Mesenchymal stem cell of adipose (primary cell): ENCODE measurements around the genes GOLGA2 and DYNC2I2.

DNA sequence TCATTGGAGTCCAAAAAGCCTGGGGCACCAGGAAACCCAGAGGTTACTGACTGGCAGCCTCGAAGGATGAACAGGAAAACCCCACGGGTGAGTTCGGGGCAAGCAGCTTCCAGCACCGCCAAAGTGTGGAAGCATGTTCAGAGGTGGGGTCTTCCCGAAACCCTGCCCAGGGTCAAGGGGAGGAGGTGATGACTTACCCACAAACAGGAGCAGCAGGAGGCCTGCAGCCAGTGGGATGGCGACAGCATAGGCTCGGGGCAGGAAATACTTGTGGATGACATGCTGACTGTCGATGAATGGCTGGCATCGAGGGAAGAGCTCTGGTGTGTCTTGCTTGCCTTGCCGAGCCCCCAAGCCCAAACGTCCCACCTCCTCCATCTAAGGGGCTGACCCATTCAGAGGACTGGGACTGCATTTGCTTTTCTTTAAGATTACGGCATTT lies 1.3 kb downstream of the DPM2 start:
- CAGE, long polyA plus RNA = no peak

- CAGE, long polyA plus RNA = no peak
These were observed 17.7 kb upstream of the DPM2 start for GRCh38 chr9:127955175-127955841.

DNA sequence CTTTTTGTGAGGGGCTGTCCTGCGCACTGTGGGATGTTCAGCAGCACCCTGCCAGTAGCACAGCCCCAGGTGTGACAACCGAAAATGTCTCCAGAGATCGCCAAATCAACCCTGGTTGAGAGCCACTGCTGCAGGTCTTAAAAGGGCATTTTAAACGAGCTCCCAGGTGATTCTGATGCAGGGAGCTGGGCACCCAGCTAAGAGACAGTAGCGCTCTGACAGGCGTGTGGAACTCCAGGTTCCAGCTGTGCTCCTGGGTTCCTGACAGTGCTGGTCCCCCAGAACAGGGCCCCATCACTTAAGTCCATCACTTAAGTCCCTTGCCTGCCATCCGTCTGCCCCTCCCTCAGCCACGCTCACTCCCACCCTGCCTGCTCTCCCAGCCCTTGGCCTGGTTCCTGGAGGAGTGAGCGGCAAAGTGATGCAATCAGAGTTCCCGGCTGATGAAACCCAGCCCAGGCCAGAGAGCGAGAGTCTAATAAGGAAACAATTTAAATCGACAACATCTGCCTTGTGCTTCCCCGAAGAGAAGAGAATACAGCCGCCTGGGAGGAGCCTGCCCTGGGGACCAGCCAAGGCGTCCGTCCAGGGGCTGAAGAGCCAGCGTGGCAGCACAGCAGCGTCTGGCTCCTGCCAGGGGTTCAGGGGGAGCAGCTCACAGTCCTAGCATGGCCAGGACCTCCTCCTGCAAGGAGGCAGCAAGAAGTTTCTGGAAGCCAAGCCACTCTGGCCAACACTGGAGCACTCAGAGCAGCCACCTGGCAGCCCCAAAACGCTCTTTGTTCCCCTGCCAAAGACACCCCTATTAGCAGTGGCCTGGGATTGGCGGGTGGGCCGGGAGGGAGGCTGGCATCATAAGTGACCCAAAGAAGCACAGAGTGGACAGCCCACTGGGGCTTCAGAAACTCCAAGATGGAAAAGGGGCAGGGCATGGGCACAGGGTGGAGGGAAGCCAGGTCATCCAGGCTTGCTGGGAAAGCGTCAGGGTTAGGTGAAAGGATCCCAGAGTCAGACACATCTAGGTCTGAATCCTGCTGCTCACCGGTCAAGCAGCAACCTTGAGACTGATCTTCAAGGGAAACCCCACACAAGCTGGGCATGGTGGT lies 15.2 kb downstream of the EEIG1 start:
- CAGE, long polyA plus RNA = no peak

DNA sequence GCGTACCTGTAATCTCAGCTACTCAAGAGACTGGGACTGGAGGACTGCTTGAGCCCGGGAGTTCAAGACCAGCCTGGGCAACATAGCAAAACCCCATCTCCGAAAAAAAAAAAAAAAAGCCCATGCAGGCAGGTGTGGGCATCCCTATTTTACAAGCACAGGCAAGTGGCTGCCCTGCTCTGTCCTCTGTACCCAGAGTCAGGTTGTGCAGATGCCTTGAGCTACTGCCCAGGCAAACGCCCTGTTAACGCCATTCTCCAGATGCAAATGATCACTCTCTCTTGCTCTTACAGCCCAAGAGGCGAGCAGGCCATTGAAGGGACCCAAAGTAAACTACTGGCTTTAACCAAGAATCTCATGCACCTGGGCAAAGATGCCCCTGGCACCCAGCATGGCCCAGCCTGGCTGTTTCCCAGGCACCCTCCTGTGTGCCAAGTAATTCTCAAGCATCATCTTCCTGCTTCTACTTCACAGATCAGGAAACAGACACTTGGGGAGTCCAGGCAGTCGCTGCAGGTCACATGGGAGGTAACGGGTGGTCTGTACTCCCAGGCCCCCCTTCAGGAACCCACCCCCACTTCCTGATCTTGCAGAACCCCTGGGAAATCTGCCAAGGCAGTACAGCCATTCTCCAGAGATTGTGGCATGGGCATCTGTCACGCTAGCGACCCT lies 14.3 kb downstream of the EEIG1 start:
- CAGE, long polyA plus RNA = no peak

DNA sequence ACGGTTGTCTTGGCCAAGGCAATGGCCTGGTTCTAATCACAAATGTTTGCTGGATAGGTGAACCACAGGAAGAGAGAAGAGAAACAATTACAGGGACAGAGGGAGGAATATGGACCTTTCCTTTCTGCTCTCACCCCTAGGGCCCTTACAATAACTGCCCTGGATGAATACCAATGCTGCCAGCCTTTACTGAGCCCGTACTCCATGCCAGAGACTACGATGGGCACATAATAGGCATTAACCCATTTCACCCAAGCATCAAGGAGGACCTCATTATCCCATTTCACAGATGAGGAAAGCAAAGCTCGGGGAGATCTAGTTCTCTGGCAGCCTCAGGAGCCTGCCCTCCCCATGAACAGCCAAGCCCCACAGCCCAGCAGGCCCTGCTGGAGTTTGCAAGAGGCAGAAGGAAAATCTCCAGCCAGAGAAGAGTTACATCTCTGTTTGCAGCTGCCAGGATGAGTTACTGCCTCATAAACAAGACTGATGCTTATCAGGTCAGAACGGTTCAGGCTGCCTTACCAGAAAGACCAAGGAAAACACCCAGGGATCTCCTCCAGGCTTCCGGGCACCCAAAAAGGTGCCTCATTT lies 11.4 kb downstream of the EEIG1 start:
- CAGE, long polyA plus RNA = no peak

DNA sequence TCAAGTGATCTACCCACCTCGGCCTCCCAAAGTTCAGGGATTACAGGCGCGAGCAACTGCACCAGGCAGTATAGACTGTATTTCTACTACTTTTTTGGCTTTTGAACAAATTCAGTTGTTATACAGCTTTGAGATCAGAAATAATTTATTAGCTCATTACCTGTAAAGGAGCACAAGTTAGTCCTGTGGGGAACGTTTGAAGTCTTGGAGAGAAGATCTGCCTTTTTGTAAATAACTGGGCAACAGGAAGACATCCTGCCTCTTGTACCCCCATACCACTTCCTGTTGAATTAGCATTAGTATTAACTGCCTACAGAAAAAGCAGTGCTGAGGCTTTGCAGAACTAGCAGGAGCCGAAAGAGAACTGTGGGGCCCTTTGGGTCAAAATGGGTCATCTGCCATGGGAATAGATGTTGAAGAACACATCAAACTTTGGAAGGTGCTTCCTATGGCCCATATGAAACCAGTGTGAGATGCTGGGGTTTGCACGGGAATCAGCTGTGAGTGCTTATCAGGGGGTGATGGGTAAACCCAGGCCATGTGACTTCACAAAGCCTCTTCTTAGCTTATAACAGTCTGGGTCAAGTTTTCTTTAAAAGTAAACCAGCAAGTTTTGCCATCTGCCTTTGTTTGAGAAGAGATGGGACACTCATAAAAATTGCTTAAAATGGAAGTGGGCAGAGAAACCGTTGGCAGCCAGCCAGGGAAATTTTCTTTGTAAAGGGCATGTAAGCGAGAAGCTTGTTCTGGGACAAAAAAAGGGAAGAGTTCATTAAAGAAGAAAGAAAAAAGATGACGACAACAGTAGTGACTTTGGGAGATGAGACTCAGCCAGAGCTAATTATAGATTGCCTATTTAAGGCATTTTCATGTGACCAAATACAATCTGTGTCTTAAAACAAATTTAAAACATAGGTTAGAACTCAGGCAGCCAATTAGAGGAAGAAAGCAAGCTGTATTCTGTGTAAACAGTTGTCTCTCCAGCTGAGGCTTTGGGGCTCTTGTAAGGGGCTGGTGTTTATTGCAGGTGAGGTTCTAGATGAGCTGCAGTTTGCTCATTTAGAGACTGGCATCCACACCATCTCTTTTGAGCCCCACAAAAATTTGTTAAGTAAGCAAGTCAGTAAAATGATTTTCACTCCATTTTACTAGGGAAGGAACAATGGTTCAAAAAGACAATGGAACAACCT lies 4.3 kb downstream of the SLC25A25 start:
- CAGE, long polyA plus RNA = no peak

DNA sequence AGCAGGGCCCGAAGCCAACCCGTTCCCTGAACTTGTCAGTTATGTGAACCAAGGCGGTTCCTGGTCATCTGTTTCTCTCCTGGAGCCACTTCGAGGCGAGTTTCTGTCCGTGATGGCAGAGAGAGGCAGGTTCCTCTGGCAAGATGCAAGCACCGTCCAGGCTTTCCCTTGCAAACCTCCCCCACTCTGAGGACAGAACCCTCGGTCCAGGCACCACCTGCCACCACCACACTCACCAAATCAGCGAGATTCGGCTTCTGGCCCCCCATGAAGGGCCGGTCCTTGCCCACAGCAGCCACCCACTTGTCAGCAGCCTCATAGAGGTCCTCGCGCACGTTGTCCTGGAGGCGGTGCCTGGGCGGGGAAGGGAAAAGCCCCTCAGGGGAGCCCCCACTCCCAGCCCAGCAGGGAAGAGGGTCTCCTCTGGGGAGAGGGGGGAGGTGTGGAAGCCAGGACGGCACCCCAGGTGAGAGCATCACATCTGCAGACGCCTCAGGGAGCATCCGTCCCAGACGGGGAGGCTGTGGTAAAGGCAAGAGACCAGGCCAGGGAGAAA lies 5.3 kb downstream of the PTGES2 start:
- CAGE, long polyA plus RNA = no peak

DNA sequence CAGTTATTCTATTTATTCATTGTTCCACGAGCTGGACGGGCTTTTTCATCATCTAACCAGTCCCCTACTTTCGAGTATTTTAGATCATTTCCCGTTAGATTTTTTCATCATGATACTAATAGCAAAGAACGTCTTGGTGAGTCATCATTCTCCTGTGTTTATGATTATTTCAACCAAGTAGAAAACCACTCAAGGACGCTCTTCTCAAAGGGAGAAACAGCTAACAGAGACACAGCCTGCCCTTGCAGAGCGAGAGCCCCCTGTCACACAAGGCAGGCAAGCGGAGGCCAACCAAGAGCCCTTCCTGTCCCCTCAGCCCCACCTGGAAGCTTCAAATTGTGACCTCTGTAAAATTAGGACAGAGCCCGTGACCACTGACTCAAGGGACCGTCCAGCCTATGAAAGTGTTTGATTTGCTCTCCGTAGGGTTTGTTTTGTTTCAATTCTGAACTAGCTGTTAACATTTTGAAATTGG lies 15.2 kb downstream of the BBLN start:
- CAGE, long polyA plus RNA = no peak

GRCh38 chr9:128190505-128191036 lies 801 bp downstream of the CIZ1 start:
- CAGE, long polyA plus RNA = no peak

- CAGE, long polyA plus RNA = no peak
These were observed 18.1 kb downstream of the GOLGA2 start for GRCh38 chr9:128257428-128258469.

GRCh38 chr9:128275509-128276107 lies at the start of gene GOLGA2:
GOLGA2 (minus strand) TSS chr9:128276007.
- CAGE, long polyA plus RNA = no peak

GRCh38 chr9:128393008-128394148 lies 22.2 kb downstream of the URM1 start:
- CAGE, long polyA plus RNA = no peak

- CAGE, long polyA plus RNA = no peak
These were observed 654 bp downstream of the GLE1 start for GRCh38 chr9:128505002-128505743.

DNA sequence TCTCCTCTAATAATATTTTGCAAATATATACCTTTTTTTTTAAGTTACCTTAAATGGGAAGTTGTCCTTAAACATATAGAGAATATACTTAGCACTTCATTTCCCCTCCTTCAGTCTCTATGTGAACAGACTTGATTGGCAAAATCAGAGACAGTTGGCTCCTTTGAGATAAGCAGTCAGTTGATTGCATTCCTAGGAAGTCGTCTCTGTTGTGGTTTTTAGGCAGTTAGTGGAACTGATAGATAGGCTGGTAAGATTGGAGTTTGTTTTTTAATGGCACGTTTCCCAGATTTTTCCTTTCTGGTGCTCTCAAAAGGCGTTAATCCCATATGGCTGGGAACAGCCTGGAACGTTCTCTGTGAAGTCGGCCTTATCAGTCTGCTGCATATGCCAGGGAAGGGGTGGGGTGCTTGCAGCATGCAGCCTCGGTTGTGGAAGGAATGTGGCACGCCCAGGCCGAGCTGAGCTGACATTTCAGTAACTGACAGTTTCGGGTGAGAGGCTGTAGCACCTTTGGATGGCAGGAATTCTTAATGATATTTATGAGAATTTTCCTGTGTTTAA lies 6.0 kb downstream of the SPTAN1 start:
- CAGE, long polyA plus RNA = no peak

GRCh38 chr9:128656237-128657443 lies at the start of gene DYNC2I2:
DYNC2I2 (minus strand) TSS chr9:128656847.
- CAGE, long polyA plus RNA = no peak

DNA sequence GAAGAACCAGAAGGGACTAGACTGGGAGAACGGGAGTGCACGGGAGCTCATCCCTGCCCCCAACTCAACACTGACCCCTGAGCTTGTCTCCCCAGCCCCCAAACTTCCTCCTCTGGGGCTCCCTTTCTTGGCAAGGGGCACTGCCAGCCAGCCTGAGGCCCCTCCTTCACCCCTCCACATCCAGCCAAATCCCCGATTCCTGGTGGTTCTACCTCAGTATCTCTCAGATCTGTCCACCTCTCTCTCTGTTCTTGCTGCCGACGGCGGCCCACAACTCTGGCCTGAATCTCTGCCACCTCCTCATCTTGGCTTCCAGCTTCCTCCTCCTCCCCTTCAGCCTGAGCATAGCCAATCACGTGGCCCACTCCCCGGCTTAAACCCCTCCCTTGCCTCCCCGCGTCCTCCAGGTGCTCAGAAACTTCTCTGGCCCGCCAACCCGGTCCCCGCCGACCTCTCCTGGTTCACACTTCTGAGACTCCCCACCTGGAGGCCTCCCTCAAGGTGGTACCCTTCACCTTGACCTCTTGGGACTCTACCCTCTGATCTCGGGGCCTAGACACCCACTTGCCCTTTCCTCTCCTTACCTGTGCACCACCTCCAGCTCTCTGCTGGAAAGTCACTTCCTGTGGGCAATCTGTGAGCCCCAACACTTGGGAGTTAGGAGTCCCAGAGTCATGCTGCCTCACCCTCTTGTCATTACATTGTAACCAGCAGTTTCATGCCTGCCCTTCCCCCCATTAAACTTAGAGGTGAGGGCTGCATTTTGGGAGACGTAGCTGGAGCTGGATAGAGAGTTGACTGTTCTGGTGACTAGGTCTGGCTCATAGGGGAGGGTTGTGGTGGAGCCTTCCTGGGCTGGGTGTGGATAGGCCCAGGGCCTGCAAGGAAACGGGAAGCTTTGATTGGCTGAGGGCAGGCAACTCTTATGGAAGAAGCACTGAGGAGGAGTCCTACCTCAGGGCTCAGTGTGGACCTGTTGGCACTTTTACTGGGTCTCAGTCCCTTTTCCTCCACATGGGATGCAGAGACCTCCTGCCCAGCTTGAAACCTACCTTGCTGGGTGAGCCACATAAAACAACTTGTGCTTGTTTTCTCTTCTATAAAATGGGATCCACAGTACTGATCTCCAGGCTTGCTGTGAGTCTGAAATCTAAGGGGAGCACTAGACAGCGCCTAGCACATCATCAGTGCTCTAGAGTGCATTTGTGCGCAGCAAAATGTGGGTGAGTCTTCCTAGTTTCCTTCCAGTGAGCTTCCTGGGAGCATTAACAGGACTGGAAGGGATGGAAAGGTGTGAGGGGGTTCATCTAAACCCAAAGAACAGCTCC lies 4.4 kb upstream of the SET start:
- CAGE, long polyA plus RNA = no peak

DNA sequence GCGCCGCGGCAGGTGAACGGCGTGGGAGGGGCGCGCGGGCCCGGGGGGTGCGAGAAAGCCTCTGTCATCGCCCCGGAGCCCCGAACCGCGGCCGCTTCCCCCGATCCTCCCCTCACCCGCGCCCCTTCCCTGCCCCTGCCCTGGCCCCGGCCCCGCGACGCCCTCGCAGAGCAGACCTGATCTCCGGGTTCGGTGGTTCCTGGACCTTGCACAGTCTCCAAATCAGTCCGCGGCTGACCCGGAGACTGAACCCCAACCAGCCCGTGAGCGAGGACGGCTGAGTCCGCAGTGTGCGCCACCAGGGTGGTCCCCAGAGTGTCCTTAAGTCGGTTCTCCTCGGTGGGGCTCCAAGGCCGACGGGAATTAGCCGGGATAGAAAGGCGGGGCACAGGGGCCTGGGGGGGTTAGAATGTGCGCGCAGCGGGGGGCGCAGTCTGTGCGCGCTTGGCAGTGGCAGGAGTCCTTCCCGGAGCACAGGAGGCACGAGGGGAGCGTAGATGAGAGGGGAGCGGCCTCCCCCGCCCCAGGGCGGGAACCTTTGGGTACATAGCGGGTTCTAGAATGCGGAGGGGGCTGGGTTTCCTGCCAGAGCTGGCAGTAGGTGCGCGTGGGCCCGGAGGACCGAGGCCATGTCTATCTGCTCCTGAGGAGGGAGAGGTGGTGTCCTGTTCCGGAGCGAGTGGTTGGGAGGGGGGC lies 773 bp downstream of the PKN3 start:
- CAGE, long polyA plus RNA = no peak

GRCh38 chr9:128793270-128794292 lies 6.5 kb downstream of the TBC1D13 start:
- CAGE, long polyA plus RNA = no peak

DNA sequence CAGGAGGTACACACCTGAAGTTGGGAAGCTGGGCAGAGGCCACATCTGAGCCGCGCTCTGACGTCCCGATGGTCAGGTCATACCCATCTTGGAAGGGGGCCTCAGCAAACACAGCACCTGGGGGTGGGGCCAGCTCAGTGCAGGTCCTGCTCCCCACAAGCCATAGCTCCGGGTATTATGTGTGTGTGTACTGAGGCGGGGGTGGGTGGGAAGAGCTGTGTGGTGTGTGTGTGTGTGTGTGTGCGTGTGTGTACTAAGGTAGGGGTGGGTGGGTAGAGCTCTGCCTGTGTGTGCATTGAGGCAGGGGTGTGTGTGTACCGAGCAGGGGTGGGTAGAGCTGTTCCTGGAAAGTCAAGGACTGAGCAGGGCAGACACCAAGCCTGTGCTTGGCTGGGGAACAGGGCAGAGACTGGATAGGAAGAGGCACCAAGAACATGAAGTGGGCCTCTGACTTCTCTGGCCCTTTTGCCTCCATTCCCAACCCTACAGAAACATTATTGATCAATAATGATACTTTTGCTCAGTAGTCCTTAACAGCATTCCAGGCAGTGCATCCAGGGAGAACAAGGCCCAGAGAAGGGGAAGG lies 5.4 kb downstream of the SPOUT1 start:
- CAGE, long polyA plus RNA = no peak

DNA sequence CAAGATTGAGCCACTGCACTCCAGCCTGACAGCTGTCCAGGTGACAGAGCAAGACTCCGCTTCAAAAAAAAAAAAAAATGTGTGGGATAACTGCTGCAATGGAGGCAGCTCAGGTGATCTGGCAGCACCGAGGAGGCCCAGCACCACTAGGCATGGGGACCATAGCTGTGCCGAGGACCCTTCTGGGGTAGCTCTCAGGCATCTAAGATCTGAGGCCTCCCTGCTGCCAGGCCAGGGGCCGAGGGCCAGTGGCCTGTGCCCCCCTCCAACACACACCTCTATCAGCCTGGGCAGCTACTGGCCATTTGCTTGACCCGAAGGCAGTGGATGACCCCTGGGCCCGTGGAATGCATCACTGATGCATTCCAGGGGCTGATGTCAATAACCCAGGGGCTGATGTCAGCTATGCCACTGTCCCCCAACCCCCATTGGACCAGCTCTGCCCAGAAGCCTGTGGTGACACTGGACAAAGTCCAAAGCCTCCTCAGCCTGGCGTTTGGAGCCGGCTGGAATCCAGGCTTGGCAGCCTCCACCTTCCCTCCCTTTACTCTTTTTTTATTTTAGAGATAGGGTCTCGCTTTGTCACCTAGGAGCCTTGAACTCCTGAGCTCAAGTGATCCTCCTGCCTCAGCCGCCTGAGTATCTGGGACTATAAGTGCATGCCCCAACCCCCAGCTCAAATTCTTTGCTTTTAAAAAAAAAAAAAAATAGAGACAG lies 6.0 kb downstream of the KYAT1 start:
- CAGE, long polyA plus RNA = no peak